Fibroblast of the aortic adventitia (primary cell): ENCODE data around the gene PLA2G4F.

DNA sequence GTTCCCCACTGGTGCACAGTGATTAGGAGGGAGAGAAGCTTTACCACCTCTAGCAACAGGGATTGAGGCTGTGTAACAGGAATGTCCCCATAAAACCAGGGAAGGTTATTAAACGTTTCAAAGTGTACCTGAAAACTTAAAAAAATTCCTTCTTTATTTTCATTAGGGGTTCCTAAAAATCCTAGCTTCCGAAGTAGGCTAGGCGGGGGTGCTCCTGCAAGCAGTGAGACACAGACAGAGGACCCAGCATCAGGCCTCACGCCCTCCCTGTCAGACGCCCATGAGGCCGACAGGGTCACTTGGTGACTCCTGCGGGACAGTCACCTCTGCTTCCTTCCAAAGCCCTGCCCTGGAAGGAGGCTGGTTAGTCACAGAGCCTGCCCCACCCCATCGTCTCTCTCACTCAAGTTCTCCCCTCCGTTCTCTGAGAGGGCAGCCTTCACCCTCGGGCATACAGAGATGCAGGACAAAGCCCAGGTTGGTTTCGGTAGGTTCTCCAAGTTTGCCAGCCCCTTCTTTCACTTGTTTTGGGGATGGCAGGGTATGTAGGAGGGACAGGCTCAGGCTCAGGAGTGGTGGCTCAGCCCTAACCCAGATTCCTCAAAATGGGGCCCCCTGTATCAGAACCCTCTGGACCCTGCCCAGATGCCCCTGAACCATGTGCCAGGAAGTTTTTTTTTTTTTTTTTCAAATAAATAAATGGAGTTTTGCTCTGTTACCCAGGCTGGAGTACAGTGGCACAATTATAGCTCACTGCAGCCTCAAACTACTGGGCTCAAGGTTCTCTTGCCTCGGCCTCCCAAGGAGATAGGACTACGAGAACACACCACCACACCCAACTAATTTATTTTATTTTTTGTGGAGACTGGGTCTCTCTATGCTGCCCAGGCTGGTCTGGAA lies 38.5 kb downstream of the EHD4 start:
- CAGE, long polyA plus RNA, result no peak

GRCh38 chr15:42094644-42095217 lies 369 bp upstream of the PLA2G4D start:
- CAGE, long polyA plus RNA, result no peak

DNA sequence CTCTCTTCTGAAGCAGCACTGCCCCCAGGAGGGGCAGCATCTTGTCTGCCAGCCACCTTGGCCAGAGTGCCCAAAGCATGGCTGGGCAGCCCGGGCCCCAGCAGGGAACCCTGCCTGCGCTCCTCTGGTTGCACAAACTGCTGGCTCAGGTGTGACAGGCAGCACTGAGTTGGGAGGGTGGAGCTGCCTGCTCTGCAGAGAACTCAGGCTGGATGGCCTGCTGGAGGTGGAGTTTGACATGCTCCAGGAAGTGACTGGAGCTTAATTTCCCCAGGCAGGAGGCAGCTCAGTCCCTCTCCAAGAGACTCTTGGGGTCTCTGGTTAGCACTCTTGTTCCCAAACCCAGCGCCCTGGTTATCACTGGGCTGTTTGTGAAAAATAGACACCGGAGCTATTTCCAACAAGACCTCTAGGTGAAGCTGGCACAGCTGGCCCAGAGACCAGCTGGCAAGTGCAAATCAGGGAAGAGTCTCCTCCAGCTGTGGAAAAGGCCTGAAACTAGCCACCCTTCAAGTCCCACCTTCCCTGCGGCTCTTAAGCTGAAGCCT lies at the start of gene PLA2G4F:
TSS of gene PLA2G4F (minus strand) at position 166 of the 548 bp plus-strand sequence.
- CAGE, long polyA plus RNA, result no peak

DNA sequence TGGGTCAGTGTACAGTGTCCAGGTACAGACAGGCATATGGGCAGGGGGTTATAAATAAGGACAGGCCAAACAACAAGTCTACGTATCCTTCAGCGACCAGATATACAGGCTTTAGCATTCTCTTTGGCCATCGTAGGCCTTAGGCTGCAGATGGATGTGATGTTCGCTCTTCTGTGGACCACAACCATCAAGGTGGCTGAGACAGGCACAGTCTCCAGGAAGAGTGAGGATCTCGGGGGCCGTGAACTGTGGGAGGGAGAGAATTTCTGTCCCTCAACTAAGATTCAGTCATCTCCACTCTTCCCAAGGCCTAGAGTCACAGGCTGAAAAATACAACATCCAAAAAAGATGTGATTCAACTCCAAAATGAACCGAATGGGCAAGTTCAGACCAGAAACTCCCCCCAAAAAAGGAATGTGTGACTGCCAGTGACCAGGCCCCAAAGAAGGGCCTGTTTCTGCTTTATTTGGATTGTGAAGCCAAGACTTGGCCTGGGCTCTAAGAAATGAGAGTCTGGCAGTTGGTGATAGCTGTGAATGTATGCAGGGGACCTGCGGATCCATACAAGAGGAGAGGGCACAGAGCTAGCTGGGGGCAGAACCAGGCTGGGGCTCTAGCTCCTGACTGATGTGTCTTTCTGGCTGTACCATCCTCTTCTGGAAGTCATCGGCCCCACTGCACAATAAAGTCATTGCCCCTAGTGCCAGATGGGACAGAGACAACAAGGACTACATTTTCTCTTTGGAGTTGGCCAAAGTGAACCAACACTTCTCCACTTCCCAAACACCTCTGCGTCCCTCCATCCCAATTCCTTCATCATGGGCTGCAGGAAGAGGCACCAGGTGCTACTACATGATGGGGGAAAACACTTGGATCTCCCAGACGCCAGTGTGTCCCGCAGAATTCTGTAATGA lies 1.4 kb upstream of the PLA2G4F start:
- CAGE, long polyA plus RNA, result no peak

DNA sequence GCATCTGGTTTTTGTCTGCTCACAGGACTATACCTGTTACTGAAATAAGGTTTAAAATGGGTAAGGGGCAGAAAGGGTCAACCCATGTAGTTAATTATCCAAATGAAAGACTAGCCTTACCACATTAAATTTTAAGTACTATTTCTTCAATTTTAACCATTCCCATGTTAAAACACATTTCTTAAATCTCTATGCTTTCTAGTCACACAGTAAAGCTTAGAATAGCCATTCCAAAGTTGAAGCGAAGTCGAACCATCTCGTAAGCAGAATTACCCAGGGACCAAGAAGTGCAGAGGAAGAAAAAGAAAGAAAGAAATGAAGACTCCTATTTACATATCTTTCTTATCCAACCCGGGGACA lies 465 bp upstream of the GANC start:
- CAGE, long polyA plus RNA, result no peak

DNA sequence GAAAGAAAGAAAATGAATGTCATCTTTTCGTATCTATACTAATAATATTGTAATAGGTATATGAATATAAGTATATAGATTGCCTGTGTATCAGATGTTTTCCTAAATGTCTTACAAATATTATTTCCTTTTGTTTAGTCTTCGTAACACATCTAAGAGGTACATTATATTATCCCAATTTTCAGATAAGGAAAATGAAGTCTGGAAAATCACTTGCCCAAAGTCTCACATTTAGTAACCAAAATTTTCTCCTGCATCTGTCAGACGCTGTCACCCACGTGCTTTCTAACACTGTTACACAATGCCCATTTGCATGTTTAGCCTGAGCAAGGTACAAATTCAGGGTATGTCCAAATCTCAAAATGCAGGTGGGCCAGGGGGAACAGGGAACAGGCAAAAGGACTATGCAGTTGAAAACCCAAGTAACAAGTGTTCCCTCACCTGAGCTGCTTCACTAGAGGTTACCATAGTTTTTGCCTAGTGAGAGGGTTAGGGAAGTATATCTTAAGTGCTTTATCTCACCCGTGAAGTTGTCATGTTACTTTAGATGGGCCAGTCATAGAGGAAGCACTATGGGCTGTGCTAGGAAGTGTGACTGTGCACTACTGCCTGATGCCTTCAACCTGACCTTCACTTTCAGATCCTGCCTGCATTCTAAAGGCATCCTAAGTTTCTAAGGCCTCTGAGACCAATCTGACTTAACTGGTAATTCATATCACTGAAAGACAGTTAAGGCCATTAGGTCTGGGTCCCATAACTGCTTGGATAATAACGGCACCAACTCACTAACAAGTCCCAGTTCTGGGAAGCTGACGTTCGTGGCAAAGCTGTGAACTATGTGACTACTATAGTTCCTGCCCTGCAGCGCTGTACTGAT lies 6.0 kb upstream of the TMEM87A start:
- CAGE, long polyA plus RNA, result no peak

GRCh38 chr15:42364905-42365147 lies 5.5 kb downstream of the CAPN3 start:
- CAGE, long polyA plus RNA, result no peak

GRCh38 chr15:42427424-42428055 lies 63.4 kb downstream of the ZNF106 start:
- CAGE, long polyA plus RNA, result no peak

- CAGE, long polyA plus RNA, result no peak
These were observed 42.8 kb downstream of the ZNF106 start for GRCh38 chr15:42448034-42448697.

- CAGE, long polyA plus RNA, result no peak
These were observed 29.8 kb downstream of the STARD9 start for GRCh38 chr15:42605203-42605645.

DNA sequence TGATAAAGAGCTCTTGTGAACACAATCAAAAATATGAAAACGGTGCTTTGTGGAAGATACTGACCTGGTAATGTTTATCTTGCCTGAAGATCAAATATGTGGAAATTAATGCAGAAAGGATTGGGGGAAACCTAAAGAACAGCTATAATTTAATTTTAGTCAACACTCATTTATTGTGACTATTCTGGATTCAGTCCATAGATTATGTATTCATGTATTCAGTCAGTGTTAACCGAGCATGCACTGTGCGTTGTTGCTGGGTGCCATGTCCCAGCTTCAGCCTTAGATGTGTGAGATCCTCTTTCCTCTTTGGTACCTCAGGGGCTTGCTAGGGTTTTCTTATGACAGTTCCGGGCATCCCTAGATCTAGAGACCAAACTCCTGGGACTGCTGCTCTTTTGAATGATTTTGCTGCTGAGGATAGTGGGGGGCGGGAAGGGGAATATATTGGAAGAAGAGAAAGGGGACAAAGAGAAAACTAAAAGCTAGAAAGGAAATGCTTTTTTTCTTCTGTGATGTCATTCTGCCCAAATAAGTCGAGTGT lies 33.4 kb downstream of the STARD9 start:
- CAGE, long polyA plus RNA, result no peak

DNA sequence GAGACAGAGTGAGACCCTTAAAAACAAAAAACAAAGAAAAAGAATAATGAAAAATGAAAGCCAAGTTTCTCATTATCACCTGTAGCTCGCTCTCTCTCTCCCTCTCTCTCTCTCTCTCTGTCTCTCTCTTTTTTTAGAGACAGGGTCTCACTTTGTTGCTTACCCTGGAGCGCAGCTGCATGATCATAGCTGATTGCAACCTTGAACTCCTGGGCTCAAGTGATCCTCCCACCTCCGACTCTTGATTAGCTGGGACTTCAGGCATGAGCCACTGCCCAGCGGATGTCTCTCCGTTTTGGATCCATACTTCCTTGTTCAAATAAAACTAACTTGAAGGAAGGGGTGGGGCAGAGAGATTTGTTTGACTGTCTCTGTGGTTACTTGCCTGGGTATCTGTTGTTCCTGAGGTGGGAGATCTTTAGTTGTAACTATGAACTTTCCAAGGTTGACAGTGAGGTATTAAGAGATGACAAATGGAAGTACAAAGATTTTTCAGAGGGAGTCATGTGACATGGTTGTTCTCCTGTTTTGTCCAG lies 46.9 kb downstream of the STARD9 start:
- CAGE, long polyA plus RNA, result no peak

- CAGE, long polyA plus RNA, result no peak
These were observed 50.8 kb downstream of the CDAN1 start for GRCh38 chr15:42686059-42686646.

- CAGE, long polyA plus RNA, result no peak
These were observed 493 bp downstream of the UBR1 start for GRCh38 chr15:43105306-43105783.

- CAGE, long polyA plus RNA, result no peak
These were observed 10.5 kb upstream of the UBR1 start for GRCh38 chr15:43116426-43116690.

GRCh38 chr15:43176689-43177207 lies 8.5 kb upstream of the CCNDBP1 start:
- CAGE, long polyA plus RNA, result no peak

DNA sequence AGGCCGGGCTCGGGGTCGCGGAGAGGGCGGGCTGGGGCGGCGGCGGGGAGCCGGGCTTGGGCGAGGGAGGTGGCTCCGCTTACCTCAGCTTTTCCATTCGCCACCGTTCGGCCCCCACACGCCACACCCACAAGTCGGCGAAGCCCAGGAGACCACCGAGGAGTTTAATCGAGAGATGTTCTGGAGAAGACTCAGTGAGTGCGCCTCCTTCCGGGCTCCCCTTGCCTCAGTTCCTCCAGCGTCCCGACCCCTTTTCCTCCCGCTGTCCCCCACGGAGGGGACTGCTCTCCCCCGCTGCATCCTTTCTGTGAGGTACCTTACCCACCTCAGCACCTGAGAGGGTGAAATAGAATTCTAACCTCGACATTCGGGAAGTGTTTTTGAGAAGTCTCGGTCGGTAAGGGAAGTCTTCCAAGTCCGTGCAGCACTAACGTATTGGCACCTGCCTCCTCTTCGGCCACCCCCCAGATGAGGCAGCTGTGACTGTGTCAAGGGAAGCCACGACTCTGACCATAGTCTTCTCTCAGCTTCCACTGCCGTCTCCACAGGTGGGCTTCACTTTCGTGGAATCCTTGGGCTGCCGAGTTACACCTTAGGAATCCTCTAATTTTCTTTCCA lies 592 bp downstream of the CCNDBP1 start:
- CAGE, long polyA plus RNA, result no peak

DNA sequence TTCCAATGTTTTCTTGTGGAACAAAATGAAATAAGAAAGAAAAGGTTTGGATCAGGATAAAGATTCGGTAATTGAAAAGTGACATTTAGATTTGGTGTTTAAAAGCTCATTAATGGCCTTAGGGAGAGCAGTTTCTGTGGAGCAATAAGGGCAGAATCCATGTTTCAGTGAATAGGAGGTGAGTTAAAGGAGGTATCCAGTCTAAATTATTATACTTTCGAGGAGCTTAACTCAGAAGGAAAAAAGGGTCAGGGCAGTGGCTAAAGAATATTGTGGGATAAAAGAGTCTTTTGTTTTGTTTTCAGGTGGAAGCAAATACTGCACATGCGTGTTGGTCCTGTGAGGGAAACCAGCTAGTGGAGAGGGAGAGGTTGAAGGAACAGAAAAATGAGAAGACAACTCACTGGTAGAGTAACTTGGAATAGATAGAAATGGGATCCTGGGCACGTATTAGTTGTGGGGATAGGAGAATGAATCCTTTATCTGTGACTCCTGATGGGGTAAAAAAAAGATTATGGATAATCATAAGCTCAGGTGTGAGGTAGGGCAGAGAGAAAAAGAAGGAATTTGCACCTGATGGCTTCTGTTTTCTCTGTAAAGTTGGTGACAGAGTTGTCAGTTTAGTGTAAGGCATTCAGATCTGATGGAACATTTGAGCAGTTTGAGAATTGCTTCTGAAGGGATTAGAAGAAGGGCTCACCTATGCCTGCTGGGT lies 1.3 kb downstream of the ADAL start:
- CAGE, long polyA plus RNA, result no peak

GRCh38 chr15:43371450-43371740 lies 494 bp downstream of the TUBGCP4 start:
- CAGE, long polyA plus RNA, result no peak

DNA sequence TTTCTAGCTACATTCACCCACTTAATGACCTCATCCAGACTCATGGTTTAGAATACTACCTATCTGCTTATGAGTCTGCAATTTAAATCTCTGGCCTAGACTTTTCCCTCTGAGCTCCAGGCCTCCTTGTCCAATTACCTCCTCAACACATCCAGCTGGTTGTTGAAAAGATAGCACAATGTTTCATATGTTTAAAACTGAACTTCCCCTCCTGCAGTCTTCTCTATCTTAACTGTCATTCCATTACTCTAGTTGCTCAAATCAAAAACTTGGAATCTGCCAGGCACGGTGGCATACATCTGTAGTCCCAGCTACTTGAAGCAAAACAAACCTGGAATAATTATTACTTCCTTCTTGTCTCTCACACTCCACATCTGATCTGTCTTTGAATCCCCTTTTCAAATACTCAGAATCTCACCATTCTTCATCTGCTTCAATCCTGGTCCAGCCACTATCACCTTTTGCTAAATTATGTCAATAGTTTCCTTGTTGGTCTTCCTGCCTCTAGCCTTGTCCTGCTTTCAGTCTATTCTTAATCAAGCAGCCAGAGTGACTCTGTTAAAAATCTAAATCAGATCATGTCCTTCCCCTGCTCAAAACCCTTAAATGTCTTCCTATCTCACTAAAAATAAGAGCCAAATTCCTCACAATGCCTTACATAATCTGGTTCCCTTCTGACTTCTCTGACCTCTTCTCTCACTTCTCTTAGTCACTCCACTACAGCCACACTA lies 8.9 kb downstream of the TP53BP1 start:
- CAGE, long polyA plus RNA, result no peak